Metanephros (tissue), 2 donors: ENCODE measurements around the gene EPB41L4B.

GRCh38 chr9:104907236-104907708 lies 20.7 kb downstream of the ABCA1 start:
- RAMPAGE, long total RNA: no peak

GRCh38 chr9:104912531-104913425 lies 15.2 kb downstream of the ABCA1 start:
- RAMPAGE, long total RNA: no peak

GRCh38 chr9:104967953-104969177 lies 40.4 kb upstream of the ABCA1 start:
- RAMPAGE, long total RNA: no peak

DNA sequence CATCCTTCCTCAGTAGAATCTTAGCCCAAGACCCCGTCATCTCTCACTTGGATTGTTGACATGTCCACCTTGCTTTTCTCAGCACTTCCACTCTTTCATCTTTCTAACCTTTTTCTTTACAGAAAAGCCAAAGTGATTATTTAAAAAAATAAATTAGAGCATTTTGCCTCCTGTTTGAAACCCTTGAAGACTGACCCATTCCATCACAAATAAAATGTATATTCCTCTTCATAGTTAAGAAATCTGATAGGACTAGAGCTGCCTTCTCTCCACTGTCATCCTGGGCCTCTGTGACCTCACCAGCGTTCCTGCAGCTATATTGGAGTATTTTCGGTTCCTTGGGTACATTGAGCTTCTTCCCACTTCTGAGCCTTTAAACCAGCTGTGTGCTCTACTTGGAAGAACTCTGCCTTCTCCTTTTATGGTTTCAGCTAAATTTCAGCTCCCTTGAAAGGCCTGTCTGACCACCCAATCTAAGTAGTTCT lies 99.1 kb upstream of the ABCA1 start:
- RAMPAGE, long total RNA: no peak

- RAMPAGE, long total RNA: no peak
Measured at GRCh38 chr9:105911396-105911904, 217.1 kb downstream of the TMEM38B start.

DNA sequence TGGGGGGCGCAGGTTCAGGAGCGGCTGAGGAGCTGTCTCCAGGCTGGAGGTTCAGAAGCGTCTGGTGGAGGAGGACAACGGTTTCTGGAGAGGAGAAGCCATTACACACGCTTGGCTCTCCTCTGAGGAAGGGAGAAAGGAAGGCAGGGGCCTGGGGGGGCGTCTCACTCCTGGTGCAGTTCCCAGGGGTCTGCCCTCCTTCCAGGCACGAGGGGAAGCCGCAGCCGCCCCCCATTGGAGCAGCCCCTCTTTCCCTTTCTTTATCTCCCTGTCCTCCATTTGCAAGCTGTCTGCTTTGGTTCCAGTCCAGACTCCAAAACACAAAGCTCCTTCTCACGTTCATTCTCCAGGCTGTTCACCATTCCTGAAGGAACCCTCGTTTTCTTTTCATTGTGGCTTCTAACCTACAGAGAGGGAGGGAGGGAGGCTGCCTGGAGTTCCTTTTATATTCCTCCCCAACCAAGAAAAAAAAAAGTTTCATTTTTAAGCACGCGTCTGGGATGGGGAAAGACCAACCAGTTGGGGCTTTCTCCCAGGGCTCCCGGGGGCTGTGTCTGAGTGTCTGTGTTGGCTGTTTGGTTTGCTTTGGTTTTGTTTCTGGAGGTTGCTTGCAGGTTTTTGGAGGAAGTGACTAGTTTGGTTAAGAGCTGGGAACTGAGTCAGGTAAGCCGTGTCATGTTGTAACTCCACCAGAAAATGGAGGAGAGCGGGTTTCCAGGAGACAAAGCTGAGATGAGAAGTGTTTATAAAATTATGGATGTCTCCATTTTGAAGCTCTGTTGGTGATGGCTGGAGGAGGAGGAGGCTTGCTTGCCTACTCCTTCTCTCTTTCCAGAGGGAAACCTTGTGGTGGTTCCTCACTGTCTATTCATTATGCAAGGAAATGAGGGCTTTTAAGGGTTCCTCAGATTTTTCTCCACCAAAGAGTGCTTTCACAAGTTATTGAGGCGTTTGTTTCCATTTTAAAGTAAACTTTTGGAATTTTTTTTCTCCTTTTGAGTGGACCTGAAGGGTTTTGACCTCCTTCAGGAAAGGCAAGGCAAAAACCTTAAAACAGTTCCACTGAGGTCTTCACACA lies 1.6 kb downstream of the ZNF462 start:
- RAMPAGE, long total RNA: no peak

GRCh38 chr9:106886474-106887102 lies 23.6 kb downstream of the ZNF462 start:
- RAMPAGE, long total RNA: no peak

DNA sequence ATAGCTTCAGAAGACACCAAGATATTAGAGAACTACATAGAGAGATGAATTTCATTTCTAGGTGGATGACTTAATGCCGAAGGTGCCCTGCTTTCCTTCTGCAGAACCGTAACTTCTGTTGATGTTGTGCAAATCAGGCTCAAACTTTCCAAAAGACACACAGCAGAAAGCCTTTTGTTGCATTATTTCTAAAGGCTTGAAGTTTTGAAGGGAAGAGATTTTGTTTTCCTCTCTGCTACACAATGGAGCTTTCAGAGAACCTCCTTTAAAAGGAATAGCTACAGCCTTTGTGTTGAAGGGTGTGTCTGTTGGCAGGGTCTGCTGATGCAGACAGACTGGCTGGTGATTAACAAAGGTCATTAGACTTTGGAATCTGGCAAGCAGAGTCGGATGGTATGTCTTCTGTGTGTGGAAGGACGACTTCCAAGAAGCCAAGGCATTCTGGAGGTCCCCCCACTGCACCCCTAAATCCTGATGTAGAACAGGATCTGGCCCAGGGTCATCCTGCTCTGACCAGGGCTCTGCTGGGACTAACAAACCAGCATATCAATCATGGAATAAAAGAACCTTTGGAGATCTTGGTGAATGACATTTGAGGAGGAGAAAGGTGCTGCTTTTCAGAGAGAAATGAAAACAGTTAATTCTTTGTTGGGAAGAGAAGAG lies 57.9 kb downstream of the ZNF462 start:
- RAMPAGE, long total RNA: no peak

DNA sequence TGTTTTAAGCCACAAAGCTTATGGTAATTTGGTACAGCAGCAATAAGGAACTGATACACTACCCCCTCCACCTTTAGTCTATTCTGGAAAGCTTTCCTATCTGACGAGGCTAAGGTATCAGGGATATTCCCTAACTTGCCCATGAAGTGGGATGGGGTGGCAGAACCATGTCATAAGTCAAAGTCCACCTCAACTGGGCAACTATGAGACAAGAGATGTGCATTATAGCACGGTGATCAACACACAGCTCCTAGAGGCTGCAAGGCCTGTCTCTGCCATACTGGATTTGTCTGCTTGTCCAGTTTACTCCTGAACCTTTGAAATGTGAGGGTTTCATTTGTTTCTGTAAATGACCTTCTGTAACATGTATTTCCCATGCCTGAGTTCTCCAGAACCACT lies 146.7 kb upstream of the RAD23B start:
- RAMPAGE, long total RNA: no peak

DNA sequence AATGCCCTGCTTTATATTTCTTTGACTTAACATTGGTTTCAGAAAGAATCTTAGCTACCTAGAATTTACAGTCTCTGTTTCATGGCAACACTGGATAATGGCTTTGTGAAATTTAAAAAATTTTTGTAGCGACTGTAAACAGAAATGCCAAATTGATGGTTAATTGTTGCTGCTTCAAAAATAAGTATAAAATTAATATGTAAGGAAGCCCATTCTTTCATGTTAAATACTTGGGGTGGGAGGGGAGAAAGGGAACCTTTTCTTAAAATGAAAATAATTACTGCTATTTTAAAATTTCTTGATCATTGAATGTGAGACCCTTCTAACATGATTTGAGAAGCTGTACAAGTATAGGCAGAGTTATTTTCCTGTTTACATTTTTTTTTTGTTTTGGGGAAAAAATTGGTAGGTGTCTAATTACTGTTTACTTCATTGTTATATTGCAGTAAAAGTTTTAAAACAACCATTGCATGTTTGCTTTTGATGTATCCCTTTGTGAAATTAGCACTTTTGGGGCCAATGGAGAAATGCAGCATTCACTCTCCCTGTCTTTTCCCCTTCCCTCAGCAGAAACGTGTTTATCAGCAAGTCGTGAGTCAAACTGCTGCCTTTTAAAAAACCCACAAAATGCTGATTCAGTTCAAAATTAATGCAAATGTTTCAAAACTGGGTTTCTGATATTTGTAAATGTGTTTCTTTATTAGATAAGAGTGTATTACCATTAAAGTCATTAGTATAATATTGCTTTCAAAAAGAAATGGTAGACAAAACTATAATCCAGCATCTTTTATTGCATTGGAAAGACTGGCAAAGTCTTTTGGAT lies 47.1 kb downstream of the RAD23B start:
- RAMPAGE, long total RNA: no peak

- RAMPAGE, long total RNA: no peak
Measured at GRCh38 chr9:107592963-107593436, 103.4 kb upstream of the KLF4 start.

GRCh38 chr9:107674999-107675213 lies 185.3 kb upstream of the KLF4 start:
- RAMPAGE, long total RNA: no peak

GRCh38 chr9:108708077-108708858 lies 147.5 kb downstream of the ACTL7B start:
- RAMPAGE, long total RNA: no peak

DNA sequence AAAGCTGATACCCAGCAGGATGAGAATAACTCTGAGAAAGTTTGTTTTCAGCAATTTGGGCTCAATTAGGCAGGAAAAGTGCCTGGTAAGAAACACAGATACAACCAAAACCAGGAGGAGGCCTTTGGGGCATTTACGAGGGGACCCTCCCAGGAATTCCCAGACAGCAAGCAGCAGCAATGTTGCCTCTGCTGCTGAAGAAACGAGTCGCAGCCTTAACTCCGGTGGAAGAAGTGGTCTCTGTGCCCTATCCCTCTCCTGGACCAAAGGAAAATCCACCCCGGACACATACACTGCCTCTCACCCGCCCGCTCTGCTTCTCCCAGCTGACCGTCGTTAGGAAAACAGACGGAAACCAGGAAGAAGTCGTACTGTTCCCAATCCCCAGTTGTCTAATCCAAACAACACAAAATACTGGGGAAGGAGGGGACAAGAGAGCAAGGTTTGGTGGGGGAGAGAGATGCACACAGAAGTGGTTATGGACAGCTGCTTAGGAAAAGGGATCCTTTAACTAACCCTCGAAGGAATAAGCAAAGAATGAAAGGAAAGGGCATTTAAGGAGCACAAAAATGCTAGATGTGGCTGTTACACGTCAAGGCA lies 72.0 kb downstream of the ACTL7B start:
- RAMPAGE, long total RNA: no peak

- RAMPAGE, long total RNA: no peak
Measured at GRCh38 chr9:108994712-108995108, 18.6 kb downstream of the CTNNAL1 start.

GRCh38 chr9:109110410-109111124 lies 9.2 kb downstream of the TMEM245 start:
- RAMPAGE, long total RNA: no peak

- RAMPAGE, long total RNA: no peak
Measured at GRCh38 chr9:109257992-109258652, 62.7 kb downstream of the EPB41L4B start.

DNA sequence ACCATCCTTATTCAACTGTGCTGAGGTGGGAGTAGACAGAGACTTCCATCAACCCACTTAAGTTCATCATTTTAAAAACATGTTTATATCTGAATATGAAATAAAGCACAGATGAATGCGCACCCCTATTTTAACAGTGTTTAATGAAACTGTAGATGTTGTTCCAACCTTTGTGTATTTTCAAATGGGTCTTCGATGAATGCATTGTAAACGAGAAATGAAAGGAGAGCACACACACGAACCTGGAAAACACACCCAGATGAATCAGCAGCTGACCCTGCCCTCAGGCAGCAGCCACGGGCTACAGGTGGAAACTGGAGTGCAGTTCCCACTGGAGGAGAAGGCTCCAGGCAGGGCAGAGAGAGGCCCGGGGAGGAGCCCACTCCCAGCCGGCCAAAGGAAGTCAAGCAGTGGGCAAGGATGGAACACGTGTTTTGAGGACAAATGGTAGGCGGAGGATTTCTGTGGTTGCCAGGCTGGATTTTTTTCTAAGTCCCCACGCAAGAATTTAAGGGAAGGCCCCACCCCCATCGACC lies 7.0 kb downstream of the EPB41L4B start:
- RAMPAGE, long total RNA: no peak

DNA sequence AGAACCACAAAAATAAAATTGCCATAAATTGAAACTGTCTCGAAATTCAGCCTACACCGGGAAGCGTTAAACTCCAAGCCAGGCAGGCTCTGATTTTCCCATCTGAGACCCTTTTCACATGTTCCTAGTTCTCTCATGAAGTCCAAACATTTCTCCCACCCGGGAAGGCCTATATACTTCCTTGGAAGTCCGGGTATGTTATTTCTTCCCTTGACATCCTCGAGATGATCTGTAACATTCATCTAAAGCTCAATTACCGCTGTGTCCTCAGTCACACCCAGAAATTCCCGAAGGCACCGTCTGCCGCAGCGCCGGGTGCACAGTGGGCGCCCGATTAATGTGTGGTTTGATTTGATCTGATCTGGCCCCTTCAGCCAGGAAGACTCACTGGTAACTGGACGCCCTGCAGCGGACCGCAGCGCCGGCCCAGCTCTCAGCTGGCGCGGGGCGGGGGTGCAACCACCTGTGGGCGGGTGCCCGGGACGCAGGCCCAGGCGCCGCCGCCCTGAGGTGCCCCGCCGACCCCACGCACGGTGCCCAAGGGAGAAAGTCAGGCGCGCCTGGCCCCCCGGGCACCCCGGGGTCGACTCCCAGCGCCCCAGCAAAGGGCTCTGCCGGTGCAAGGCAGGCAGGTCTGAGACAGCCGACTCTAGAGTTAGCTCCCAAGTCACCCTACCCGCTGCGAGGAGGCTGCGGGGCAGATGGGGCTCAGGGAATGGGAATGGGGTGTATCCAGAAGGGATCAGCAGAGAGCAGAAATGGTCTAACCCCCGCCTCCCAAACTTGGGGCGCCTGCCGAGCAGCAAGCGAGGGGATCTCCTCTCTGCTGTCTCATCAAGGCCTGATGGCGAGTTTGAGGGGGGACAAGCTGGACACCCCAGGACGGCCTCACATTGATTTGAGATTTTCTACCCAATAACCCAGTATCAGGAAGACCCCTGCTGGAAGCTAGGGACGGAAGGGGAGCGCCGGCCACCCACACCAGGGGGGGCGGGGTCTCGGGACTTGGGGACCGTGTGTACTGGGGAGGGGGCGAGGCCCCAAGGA lies 1.7 kb downstream of the EPB41L4B start:
- RAMPAGE, long total RNA: no peak

- RAMPAGE, long total RNA: no peak
Measured at GRCh38 chr9:109320804-109321575, at the start of gene EPB41L4B. TSS of gene EPB41L4B (minus strand) at chr9:109321059.